ENCODE results near the gene EPHA10.

- PRO-cap, 2 experiments = no peak in any of the 2 experiments
Measured at GRCh38 chr1:37568066-37568605, 11.4 kb downstream of the DNALI1 start.

DNA sequence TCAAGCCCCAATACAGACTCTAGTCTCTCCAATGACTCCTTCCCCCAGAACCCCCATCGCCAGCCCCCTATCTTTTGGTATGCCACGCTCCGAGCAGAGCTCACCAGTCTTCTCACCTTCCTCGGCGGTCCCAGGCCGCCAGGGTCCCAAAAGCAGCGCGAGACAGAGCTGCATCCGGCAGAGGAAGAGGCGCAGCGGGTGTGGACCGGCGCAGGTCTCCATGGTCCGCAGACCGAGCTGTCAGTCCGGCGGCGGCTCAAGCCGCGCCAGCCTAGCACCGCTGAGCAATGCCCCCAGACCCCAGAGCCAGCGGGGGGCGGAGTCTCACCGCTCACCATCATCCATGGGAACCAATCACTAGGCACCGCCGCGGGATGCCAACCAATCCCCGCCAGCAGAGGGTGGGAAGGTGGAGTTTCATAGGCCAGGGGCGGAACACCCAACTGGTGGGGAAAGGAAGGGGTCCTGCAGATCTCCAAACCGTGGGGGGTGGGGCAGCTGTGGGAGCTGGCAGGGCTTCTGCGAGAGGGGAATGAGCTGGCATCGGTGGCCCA is at the start of gene EPHA10:
EPHA10 (minus strand) TSS at position 276 of the 554 bp plus-strand sequence.
- PRO-cap, 2 experiments = no peak in any of the 2 experiments

DNA sequence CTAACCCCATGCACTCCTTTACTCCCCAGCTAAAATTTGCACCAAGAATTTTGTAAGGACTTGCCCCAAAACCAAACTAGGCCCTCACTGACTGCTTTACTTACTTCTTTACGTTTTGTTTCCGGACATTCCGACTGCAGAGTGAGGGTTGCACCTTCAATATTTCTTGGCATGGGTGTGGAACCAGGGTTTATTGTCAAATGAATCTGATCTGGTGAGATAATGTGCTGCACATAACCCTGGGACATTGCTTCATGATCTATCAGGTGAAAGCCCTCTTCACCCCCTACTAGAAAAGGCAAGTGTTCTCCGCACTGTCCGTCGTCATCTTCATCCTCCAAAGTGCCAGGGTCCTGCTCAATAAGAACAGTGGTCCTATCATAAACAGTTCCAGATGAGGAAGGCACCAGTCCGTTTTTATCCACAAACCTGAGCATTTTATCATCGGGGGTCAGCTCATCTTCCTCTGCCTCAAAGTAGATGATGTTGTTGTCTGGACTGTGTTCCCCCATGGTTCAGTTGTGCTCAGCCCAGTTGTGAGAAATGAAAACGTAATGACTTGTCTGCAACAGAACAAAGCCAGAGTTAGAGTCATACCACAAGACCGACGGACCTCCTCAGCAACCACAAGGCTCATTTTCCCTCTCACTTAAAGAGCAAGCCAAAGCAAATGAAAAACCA is 2.1 kb downstream of the MTF1 start:
- PRO-cap, 2 experiments = no peak in any of the 2 experiments

- PRO-cap, 2 experiments = no peak in any of the 2 experiments
Measured at GRCh38 chr1:37908185-37908938, 38.5 kb downstream of the INPP5B start.

DNA sequence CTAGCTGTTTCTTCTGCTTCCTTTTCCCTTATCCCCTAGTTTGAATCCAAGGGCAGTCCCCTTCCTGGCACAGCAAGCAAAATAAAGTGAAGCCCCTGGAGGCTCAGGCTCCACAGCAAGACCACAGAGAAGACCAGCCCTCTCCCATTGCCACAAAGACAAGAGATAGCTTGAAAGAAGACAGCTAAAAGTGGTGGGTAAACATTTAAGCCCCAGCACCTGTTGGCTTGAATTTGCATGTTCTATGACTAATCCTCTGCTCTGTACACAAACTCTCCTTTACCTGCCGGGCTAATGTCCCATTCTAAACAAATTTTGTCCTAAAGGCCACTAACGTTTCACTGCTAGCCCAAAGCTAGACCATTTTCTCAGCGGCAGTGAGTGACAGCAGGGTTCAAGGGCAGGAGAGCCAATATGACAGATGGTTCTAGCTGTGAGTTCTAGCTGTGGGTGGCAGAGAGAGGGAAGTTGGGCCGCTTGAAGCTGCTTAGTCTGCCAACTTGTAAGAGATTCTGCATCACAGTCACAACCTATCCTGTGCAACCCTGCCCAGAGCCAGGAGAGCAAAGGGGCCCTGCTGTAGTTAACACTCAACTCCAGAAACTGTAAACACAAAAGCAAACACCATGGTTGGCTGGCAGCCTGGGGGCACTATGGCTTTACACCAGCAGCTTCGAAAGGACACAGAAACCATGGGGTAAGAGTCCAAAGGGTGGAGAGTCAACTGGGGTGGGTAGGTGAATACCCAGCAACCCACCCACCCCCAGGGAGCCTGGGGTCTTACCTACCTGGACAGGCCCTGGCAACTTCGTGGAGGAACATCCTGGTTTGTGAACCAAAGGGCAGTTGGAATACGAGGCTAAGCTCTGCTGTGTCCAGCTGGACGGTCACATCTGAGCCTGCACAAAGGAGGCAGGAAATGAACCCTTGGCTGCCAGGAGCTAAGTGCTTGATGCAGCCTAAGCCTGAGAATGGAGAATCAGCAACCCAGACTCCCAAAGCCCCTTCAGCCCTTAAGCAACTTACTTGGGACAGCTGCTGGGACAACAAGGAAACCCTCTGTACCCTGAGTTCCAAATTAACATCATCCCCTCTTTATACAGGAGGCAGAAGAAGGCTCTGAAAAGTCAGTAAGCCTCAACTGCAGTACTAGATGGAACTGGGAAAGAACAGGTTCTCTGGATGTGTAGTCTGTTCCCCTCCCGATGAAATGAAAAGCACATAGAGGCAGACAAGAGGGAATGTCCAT is 6.5 kb downstream of the INPP5B start:
- PRO-cap, 2 experiments = no peak in any of the 2 experiments

DNA sequence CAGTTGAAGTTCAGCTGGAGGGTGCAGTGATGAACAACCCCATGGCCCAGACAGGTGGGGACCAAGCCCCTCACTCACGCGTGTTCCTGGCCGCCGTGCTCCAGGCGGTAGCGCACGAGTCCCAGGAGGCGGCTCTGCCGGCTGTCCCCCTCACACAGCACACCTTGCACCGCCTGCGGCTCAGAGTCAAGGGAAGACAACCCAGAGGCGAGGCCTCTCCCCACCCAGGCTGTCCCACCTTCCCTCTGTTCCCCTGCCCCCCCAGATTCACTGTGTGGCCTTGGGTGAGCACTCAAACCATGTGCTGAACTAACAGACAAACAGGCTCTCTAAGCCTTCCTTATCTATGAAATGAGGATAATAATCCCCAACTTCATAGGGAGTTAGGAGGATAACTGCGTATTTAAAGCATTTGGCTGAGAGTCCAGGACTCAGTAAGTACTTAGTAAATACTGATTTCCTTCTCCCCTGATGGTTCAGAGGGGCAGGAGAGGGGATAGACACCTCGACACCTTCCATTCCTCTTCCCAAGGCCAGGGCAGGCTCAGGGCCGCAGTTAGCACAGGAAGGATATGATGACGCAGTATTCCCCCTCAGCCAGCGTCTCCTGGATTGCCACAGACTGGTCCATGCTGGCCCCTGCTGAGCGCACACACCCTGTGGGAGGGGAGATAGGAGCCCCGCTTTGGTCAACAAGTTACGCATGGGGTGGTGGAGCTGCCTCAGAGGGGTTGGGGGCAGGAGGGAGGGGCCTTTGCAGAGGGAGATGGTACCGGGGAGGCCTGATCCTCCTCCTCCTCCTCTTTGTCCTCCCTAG is 967 bp downstream of the INPP5B start:
- PRO-cap, 2 experiments = peak in 2 of 2 experiments; most common plus-strand start position 759 of the sequence (in 2); most common minus-strand start position 558 of the sequence (in 1)

- PRO-cap, 2 experiments = no peak in any of the 2 experiments
Measured at GRCh38 chr1:37989170-37989840, 517 bp downstream of the SF3A3 start.

GRCh38 chr1:38028541-38029018 is 16.0 kb downstream of the UTP11 start:
- PRO-cap, 2 experiments = no peak in any of the 2 experiments

DNA sequence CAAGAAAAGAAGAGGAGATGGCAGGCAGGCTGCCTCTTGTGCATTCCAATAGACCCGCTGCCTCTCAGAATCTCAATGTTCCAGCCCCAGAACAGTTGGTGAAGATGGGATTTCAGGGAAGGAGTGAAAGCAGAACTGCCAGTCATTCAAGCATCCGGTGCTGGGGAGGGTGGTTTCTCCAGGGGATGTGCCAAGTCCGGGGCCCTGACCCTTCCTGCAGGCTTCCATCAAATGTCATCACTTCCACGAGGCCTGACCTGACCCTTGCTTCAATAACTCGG is 386.5 kb upstream of the POU3F1 start:
- PRO-cap, 2 experiments = no peak in any of the 2 experiments

DNA sequence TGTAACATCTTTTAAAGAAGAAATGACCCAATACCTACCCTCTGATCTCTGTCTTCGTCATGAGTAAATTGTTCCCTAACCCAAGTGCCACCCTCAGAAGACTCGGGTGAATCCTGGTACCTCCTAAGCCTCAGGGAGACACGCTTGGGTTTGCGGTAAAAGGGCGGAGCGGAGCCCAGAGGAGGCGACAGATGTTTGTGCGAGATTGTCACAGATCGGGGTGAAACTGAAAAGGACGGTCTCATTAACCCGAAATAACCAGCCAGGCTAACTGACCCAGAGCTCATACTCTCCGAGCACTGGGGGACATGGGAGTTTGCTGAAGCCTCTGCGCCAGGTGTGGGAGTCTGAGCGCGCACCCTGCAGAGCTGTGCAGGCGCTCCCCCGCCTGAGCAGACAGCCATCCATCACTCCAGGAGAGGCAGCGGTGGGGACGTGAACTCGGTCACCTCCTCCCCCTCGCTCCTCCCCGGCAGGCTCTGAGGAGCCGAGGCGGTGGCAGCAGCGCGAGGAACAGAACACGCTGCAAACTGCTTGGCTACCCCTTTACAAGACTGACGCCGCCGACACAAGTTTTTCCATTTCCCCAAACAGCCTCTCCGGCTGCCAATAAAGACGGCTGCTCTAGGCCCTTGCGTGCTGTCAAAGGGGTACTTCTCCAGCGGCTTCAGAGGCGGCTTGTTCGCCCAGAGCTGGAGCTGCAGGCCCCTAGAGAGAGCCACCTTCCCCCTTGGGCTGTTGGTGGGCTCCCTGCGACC is 43.6 kb downstream of the RRAGC start:
- PRO-cap, 2 experiments = no peak in any of the 2 experiments

DNA sequence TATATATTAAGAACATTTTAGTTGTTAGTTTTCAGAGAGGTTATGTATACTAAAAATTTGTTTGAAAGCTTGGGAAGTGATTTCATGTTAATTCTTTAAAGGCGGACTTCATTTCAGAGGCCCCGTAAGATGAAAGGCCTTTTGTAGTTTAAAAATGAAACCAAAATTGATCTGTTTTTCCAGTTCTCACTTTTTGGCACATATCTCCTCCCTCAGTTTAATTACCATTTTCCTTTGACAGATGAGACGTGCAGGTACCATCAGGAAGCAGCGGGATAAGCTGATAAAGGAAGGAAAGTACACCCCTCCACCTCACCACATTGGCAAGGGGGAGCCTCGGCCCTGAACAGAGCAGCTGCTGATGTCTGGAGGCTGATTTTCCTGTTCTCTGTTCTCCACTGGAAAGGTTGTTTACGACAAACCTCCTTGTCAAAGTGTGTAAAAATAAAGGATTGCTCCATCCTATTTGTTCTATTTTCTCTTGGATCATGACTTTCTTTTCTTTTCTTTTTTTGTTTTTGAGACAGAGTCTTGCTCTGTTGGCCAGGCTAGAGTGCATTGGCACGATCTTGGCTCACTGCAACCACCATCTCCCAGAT is 8.1 kb downstream of the NDUFS5 start:
- PRO-cap, 2 experiments = no peak in any of the 2 experiments

DNA sequence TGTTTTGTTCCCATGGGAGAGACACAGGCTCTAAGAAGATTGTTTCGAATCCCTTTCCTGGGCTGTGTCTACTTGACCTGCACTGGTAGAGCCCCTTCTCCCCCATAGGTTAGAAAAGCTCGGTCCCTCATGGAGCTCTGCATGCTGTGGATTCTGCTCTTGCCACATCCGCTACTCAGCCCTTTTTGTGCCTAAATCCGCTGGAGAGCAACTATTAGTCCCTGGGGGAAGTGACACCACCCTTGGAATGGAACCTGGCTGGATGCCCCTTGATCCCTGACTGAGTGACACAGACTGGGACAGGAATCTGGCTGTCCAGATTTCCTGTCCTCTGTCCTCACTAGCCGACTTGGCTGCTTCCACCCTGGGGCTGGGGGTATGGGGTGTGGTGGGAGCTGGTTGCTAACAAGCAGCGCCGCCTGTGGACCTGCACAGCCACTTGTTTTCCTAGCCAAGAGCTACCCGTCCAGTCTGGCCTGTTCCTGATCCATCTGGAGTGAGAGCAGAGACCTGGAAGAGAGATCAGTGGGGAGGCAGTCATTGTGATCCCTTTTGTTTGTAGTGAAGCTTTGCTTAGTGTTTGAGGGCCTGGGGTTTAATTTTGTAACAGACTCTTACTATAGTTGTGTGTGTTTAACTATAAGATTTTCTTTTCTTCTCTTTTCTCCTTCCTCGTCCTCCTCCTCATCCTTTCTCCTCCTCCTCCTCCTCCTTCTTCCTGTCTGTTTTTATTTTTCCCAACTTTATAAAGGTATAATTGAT is 71.5 kb upstream of the MACF1 start:
- PRO-cap, 2 experiments = peak in 1 of 2 experiments; most common plus-strand start position 505 of the sequence (in 1)

- PRO-cap, 2 experiments = no peak in any of the 2 experiments
Measured at GRCh38 chr1:39152724-39153288, 51.7 kb upstream of the MACF1 start.

DNA sequence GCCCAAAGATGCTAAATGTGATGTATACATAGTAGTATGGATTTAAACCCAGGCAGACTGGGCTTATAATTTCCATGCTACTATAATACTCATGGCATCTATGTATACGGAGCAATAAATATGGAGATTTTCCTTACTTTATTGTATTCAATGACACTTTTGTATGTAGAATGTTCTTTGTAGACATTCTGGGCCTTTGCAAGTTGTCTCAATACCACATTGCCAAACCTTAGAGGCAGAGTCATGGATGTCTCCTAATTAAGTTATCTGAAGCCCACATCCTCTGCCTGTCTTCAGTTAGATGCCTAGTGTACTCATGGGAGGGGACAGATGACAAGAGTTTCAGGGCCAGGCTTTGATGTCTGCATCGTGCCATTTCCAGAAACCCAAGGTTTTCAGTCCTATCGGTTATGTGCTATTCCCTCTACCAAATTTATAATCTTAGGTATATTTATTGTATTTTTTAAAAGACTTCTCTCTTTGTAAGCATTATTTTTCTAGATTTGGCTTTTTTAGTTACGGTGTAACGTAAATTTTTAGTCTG is 8.3 kb upstream of the MACF1 start:
- PRO-cap, 2 experiments = no peak in any of the 2 experiments

- PRO-cap, 2 experiments = no peak in any of the 2 experiments
Measured at GRCh38 chr1:39254139-39254747, 49.7 kb downstream of the MACF1 start.

DNA sequence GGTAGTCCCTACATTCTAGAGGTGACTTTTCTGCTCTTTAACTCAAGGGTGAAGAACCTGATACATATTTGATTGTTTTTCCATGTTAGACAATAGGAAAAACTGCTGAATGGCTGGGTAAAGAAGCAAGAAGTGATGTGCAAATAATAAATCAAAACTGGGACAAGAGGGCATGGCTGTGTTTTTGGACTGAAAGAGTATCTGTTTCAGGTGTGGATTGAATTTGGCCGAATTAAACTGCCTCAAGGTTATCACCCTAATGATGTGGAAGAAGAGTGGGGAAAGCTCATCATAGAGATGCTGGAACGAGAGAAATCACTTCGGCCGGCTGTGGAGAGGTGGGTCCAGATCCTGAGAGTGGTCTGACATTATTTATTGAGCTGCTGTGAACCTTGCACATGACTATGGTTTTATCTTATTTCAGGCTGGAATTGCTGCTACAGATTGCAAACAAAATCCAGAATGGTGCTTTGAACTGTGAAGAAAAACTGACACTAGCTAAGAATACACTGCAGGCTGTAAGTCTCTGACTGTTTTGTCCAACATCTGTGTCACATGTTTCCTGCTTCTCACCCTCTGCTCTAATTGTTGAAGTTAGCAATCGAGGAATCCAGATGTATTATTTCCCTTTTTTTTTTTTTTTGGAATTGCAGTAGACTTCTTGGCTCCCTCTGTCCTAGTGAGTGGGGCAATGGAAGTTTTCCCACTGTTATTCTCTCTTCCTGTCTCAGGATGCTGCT is 80.5 kb downstream of the MACF1 start:
- PRO-cap, 2 experiments = no peak in any of the 2 experiments

GRCh38 chr1:39328074-39329122 is 123.9 kb downstream of the MACF1 start:
- PRO-cap, 2 experiments = no peak in any of the 2 experiments

GRCh38 chr1:39334224-39335548 is 130.2 kb downstream of the MACF1 start:
- PRO-cap, 2 experiments = no peak in any of the 2 experiments

GRCh38 chr1:39346866-39347326 is 142.4 kb downstream of the MACF1 start:
- PRO-cap, 2 experiments = no peak in any of the 2 experiments

DNA sequence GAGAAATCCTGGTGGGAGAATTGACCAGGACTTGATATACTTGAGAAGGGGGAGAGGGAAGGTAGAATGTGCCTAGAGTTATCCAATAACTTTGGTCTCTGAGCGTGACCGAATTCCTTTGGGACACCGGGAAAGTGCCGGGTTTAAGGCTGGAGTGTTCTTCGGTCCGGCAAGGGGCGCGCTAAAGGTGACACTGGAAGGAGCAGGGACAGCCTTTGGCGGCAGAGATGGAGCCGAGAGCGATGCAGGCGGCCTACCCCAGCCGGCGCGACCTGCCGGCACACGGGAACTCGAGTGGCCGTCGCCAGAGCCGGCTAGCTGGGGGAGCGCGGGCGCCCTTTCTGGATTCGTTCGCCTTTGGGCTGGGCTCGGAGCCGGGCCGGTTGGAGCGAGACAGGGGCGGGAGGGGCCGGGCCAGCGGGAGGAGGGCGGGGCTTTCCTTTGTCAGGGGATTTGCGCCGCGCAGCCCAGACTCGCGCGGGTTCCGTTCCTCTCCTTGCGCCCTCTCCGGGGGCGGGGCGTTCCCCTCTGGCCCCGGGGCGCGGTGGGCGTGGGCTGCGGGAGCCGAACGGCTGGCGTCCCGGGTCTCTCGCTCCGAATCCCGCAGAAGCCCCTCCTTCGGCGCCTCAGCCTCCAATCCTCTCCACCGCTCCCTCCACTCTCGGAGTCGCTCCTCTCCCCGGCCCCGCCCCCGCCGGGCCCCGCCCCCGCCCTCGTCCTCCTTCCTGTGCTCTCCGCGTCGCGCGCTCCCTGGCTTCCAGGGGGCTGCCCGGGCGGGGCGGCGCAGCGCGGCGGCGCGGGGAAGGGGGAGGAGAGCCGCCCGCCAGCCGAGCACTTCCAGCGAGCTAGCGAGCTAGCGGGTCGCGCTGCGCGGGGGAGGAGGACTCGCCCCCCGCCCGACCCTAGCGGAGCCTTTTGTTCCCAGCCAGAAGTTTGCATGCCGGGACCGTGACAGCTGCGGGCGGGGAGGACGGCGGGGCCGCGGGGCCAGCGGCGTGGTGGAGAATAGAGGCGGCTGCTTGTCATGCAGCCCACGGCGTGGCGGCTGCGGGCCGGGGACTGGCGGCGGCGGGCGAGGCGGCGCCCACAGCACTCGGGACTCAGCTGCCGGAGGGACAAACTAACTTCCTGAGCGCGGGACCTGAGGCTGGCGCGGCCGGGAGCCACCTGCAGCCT is 82.8 kb upstream of the BMP8A start:
- PRO-cap, 2 experiments = peak in 2 of 2 experiments; most common plus-strand start position 451 of the sequence (in 1); most common minus-strand start position 359 of the sequence (in 2)

Measured in Colon Carcinoma Metastatic in the Lung (tissue), 2 donors.